Foreskin keratinocyte (primary cell): ENCODE measurements around a stretch of chr17.

- RAMPAGE, total RNA = no peak
Measured at GRCh38 chr17:38449192-38449902, 21.1 kb downstream of the ARHGAP23 start.

DNA sequence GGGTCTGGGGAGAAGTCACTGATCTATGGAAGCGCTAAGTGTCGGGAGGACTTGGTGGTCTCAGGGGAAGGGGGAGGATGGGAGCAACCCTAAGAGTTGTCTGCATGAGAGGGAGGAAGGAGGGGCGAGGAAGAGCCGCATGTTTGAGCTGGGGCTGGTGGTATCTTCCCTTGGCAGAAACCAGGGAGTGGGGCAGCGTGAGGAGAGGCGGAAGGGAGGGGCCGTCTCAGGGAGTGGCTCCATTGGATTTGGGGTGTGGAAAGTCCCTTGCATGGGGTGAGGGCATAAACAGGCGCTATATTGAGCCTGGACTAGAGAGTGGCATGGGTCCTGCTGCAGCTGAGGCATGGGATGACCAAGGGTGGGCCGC, 55.8 kb downstream of the ARHGAP23 start:
- RAMPAGE, total RNA = no peak

DNA sequence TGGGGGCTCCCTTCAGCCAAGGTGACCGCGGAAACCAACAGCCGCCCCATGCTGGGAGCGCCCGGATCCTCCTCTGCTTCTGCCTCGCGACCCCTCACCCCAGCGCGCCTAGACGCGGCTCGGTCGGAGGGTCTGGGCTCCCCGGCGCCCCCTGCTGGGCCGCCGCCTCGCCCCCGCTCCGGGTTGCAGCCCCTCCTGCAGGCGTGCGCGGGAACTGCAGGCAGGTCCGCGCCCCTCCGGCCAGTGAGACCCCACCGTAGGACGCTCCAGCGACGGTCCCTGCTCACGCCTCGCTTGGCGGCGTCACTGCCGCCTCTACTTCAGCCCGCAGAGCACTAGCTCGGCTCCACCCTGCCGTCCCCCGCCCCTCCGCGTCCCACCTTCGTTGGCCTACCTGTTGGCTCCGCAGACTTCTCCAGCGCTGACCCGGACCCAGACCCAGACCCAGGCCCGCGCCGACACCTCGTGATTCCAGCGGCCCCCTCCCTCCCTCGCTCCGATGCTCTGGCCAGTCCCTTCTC, 675 bp upstream of the SRCIN1 start:
- RAMPAGE, total RNA = no peak

DNA sequence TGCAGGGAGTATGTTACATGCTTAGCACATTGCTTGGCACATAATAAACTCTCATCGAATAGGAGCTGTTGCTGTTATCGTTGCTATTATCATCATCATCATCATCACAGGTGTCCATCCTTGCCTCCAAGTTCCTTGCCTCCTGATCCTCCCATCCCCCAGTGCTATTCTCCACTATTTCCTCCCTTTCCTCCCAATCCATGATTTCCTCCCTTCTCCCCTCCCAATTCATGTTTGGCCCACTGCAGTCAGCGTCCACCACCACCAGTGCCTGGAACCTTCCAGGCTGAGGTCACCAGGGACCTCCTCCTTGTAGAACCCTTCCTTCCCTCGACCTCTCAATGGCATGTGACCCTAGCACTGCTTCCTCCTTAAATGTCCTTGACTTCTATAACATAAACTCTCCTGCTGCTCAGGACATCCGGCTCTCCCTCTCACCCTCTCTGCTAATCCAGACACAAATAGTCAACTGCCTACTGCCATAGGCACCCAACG, 6.0 kb upstream of the MLLT6 start:
- RAMPAGE, total RNA = no peak

DNA sequence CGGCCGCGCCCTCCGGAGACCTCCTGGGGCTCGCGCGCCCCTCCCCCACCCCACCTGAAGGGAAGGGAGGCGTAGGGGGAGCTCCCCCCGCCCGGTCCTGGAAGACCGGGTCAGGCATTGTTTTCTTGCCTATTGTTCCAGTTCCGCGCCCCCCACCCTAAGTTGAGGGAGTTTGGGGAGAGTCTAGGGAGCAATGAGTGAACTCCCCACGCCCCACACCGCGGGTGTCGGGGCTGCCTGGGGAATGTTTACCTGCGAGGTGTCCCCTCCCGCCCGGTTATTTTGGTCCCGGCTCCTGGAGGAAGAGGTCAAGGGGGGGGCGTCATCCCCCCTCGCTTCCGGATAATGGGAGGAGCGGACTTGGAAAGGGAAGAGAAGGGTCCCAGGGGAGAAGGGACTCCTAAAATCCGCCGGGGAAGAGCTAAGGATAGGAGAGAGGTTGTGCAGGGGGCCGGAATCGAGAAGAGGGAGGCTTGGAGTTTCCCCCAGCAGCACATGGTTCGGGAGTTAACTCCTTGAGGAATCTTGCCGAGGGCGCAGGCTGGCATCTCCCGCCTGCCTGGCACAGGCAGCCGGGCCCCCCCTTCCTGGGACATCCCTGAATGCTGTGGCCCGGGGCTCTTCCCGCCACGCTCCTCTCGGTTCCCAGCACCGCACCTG, 859 bp downstream of the MLLT6 start:
- RAMPAGE, total RNA = no peak

DNA sequence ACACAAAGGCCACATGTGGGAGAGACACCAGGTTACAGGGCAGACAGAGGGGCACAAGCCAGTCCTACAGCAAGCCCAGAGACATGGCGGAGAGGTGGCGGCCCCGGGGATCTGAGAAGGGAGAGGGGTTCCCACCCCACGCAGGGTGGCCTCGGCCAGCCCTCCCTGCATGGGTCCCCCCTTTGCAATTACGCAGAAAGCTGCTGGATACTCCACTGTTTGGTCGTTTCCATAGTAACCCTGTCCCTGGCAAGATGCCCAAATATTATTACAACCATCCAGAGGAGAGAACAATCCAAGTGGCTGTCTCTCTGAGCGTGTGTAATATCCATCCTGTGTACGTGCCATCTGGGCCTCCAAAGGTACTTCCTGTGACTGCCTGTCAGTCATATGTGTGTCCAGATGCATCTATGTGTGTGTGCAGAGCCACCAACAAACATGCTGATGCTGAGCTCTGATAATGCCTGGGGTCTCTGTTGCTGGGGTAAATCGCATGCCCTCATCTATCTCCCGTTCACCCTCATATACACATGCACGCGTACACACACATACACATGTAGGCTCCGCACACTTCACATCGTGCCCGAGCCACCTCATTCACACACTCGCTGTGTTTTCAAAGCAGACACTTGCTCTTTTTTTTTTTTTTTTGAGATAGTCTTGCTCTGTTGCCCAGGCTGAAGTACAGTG, 5.5 kb downstream of the PCGF2 start:
- RAMPAGE, total RNA = no peak

- RAMPAGE, total RNA = no peak
Measured at GRCh38 chr17:38751681-38752069, 866 bp upstream of the PSMB3 start.

- RAMPAGE, total RNA = no peak
Measured at GRCh38 chr17:38825536-38825925, 410 bp upstream of the CWC25 start.

GRCh38 chr17:38868815-38869146, 1.1 kb upstream of the LASP1 start:
- RAMPAGE, total RNA = no peak

DNA sequence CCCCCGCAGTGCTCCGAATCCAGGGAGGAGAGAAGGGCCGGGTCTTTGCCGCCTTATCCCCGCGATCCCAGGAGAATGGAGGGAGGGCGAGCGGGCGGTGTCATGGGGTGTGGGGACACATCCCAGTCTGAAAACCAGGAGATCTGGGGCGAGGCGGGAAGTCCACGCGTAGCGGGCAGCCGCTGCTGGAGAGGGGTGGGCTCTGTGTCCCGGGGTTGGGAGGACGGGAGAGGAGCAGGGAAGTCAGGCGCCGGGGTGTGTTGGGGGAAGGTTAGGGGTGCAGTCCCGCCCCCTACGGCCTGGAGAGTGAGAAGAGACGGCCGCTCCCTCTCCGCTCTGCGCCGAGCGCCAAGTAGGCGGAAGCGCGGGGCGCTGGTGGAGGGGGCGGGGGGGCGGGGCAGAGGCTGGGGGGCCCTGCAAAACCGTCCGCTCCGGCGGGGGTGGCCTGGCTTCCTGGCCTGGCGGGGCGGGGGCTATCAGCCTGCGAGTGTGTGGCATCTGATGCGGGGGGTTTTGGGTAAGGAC, 497 bp downstream of the LASP1 start:
- RAMPAGE, total RNA = no peak

DNA sequence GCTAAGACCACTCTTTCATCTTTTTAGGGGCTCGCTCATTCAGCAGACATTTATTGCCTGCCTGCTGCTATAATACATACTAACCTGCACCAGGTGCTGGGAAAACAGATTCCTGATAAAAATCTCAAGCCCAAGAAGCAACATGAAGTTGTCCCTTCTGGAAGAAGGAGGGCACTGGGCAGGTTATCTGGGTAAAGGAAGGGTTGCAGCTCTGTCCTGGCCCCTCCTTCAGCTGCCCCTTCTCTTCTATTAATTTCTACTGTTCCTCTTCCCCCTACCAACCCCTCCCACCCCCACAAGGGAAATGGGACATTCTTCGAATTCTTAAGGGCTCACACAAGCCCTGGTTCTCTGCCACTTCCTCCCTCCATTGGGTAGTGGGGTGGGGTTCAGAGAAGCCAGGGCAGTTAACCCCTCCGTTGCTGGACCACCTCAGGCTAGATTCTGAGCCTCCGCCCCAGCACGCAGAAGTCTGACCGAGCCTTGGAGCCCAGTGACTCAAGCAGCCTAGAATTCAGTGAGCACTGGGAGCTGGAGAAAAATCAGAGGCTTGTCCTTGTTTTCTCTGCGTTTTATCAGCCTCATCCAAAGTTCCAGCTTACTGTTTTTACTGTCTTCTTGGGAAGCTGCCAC, 10.0 kb downstream of the LASP1 start:
- RAMPAGE, total RNA = no peak

DNA sequence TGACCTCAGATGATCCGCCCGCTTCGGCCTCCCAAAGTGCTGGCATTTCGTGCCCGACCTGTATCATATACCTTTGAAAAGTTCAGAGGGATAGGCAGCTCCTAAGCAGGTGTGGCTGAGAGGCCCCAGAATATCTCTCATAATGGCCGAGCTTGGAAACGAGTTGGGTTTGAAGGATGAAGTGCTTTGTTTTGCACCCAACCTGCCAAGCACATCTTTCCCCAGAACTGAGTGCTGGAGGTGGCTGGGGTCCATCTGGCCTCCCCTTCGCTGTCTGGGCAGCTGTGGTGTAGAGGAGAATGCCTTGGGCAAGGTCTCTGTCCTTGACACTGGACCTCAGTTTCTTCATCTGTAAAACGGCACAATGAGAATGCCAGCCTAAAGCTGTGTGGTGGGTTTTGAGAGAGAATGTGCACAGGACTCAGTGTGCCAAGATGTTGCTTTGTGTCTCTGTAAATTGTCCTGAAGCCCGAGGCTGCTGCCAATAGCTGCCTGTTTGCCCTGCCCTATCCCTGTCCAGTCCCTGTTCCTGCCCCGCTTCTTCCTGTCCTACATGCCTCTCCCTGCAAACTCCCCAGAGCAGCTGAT, 15.2 kb downstream of the LASP1 start:
- RAMPAGE, total RNA = no peak

GRCh38 chr17:38919569-38920557, 47.3 kb downstream of the FBXO47 start:
- RAMPAGE, total RNA = no peak

- RAMPAGE, total RNA = no peak
Measured at GRCh38 chr17:38925194-38926104, 41.8 kb downstream of the FBXO47 start.

- RAMPAGE, total RNA = no peak
Measured at GRCh38 chr17:39169107-39169315, 3.0 kb upstream of the ARL5C start.

- RAMPAGE, total RNA = no peak
Measured at GRCh38 chr17:39191736-39192156, 5.7 kb downstream of the CACNB1 start.

GRCh38 chr17:39202691-39203152, 2.6 kb downstream of the RPL19 start:
- RAMPAGE, total RNA = no peak

DNA sequence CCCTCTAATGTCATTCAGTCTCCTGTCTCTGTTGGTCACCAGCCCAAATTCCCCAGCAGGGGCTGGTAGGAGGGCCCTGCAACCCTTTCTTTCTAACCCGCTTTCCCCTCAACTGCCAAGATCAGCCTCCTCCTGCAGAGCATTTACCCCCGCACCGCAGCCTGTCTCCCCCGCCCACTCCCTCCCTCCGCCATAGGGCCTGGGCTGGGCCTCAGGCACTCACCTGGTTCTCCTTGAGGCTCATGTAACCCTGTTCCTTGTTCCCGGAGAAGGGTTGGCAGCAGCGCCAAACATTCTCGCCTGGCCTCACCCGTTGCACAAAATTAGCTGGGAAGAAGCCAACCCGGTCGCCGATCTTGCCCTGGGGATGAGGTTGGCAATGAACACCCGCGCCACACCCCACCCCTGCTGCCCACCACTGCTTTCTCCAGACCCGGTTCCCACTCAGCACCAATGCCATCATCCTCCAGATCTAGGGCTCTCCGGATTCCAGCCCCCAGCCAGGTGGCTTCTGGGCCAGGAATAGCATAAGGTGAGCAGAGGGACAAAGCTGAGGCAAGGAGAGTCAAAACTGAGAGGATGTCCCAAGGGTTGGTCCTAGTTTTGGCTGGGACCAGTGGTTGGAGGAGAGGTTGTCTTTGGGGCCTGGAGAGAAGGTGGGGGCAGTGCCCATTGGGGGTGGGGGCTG, 12.8 kb downstream of the STAC2 start:
- RAMPAGE, total RNA = no peak

DNA sequence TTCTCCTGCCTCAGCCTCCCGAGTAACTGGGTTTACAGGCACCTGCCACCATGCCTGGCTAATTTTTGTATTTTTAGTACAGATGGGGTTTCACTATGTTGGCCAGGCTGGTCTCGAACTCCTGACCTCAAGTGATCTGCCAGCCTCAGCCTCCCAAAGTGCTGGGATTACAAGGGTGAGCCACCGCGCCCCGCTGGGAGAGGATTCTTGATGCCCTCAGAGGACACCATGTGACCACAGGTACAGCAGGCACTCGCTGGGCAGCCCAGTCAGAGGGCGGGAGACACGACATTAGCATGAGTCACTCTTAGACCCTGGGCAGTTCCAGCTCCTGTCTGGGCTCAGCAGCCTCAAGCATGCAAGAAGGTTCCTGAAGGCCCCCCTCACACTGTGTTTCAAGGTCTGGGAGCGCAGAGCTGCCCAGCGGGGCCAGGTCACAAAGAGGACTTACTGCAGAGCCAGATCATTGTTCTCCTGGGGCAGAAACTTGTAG, 11.9 kb downstream of the STAC2 start:
- RAMPAGE, total RNA = no peak

DNA sequence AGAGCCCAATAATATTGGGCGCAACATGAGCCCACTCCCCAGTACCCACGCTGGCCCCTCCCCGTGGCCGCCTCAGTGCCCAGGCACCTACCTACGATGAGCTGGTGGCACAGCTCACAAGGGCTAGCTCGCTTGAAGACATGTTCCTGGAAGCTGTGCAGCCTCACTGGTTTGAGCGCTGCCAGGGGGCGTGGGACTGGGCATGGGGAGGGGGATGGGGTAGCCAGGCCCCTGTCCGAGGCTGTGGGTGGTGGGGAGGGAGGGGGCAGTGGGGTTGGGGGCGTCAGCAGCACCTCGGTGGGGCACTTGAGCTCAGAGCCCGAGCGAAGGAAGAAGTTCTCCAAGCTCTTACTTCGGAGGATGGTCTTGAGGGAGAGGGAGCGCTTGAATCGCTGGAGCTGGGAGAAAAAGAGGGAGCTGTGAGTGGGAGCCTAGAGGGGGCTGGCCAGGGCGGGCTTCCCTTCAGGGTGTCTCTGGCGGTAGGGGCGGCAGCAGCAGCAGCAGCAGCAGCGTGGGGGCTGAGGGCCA, 7.9 kb downstream of the STAC2 start:
- RAMPAGE, total RNA = no peak